Left colon (tissue), 1 donor: ENCODE results near the genes OTOG, SAAL1, SAA4 and MISFA.

DNA sequence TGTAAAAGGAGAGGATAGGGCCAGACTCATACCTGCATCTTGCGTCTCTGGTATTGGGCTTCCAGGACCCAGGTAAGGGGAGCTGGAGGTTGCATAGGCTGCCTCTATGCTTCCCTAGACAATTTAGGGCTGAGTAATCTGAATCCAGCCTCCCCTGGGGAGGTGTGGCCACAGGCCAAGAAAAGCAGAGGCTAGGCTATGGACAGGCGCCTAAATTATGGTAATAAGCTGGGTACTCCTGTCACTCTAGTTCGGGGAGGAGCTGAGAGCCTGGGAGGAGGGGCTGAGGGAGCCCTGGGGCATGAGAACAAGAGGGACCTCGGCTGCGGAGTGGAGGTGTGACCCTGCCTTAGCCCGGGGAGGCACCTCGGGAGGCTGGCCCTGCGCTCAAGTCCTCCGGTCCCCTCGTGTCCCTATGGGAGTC, at the start of gene OTOG:
Gene OTOG, plus strand, starts transcription at position 302 of the 424 bp plus-strand sequence.
- PRO-cap = no peak

GRCh38 chr11:17736910-17737218, 2.3 kb downstream of the KCNC1 start:
- PRO-cap = no peak

- PRO-cap = unidirectional peak, minus-strand start at chr11:18106063; unidirectional peak, minus-strand start at chr11:18106082
These were observed at the start of gene SAAL1 for GRCh38 chr11:18105472-18106505. SAAL1 (minus strand) TSS chr11:18106082.

GRCh38 chr11:18236377-18237563, at the start of gene SAA4:
SAA4 (minus strand) TSS chr11:18236802.
- PRO-cap = no peak

GRCh38 chr11:18383953-18384909, 10.1 kb upstream of the LDHA start:
- PRO-cap = bidirectional peak, plus-strand start at chr11:18384458, minus-strand start at chr11:18384361

GRCh38 chr11:18402735-18403202, 8.4 kb downstream of the LDHA start:
- PRO-cap = no peak

DNA sequence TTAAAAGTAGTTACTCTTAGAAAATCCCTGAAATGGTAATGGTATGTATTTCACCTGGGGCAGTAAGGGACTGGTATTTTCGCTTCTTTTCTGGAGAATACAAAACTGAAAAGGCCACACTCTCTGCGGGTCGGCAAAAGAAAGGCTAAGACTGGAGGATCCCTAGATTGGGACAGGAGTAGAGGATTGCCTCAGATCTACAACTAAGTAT, 617 bp downstream of the TSG101 start:
- PRO-cap = no peak

GRCh38 chr11:18599618-18600087, at the start of gene MISFA:
MISFA (plus strand) TSS chr11:18599789.
- PRO-cap = no peak

- PRO-cap = no peak
These were observed 15.1 kb downstream of the MISFA start for GRCh38 chr11:18614654-18615026.

- PRO-cap = no peak
These were observed 501 bp upstream of the SPTY2D1 start for GRCh38 chr11:18634655-18635031.

GRCh38 chr11:18790716-18791144, 868 bp downstream of the PTPN5 start:
- PRO-cap = no peak

DNA sequence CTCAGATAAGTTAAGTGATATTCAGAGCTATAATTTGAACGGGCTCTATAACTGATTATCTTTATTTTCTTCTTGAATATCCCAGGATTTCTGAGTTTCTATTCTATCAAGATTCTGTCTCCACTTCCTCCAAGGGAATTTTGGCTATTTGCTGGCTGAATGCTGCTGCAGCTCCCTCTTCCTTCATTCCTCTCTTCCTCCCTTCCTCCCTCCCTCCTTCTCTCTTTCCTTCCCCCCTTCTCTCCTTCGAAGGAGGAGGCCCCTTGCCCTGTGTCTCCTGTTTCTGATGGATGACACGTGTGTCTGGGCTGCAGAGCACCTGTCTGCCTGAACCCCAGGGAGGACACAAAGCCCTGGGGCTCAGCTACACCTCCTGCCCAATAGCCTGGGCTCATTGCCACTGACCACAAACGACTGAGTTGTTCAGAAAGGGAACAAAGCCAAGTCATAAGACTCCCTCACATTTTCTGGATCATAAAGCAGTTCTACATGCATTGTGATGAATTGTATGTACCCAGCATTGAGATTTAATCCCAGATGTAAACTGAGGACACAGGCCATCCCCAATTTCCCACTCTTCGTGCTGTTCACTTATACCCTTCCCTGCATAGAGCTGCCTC, 1.4 kb downstream of the CSRP3 start:
- PRO-cap = no peak

- PRO-cap = no peak
These were observed 15.5 kb downstream of the E2F8 start for GRCh38 chr11:19225184-19225706.

- PRO-cap = no peak
These were observed 213.2 kb upstream of the E2F8 start for GRCh38 chr11:19453939-19454392.

- PRO-cap = no peak
These were observed 178.3 kb upstream of the NAV2 start for GRCh38 chr11:19534146-19534870.

GRCh38 chr11:19597745-19598425, 114.8 kb upstream of the NAV2 start:
- PRO-cap = no peak

DNA sequence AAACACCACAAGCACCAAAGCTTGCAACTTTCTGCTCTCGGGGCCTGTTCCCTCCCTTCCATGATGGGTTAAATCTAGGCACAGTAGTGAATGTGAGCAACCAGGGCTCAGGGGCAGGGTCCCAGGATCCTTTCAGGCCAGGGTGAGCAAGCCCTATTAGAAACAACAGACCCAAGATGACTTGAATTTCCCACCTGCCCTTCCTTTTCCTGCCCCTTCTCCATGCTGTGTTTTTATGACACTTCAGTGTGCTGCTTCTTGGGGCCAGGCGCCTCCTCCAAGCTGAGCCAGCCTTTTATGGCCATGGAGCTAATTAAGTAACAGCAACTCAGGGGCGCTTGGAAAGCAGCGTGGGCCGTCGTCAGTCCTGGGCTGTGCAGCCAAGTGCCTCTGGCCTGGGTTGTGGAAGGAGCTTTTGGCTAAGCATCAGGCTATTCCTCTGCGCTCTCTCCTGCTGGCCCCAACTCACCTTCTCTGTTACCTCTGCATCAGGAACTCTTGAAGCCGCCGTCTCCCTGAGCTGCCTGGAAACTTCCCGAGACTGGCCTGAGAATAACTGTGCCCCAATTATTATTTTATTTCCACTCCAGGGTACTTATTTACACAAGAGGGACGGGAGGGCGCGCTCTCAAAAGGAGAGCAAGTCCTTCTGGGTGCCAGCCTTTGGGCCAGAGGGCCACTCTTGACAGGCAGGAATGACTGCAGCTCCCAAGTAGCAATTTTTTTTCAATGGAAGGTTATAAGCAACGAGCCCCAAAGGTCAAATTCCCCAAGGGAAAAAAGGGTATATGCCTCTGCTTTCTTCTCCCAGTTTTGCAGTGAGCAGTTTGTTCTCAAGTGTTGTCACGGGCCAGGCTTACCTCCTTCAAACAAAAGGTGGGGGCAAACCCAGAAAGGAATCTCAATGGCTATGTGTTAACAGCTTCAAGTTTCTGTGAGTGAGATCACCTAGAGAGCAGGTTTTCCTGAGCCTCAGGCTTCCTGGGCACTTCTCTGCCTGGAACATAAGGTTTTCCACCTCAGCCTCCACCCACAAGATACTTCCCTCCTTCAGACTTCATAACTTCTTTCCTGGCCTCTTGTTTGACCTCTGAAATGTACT, 38.6 kb upstream of the NAV2 start:
- PRO-cap = bidirectional peak, plus-strand start at position 383 of the sequence, minus-strand start at position 205 of the sequence

GRCh38 chr11:19751009-19751587, 38.5 kb downstream of the NAV2 start:
- PRO-cap = no peak

- PRO-cap = bidirectional peak, plus-strand start at chr11:19793522, minus-strand start at chr11:19793504
These were observed 80.7 kb downstream of the NAV2 start for GRCh38 chr11:19793304-19793721.

- PRO-cap = no peak
These were observed 120.2 kb downstream of the NAV2 start for GRCh38 chr11:19832916-19833115.